Trachea (tissue), 1 donor: ENCODE results near the genes PIP4K2C, CDK4 and MARCHF9.

DNA sequence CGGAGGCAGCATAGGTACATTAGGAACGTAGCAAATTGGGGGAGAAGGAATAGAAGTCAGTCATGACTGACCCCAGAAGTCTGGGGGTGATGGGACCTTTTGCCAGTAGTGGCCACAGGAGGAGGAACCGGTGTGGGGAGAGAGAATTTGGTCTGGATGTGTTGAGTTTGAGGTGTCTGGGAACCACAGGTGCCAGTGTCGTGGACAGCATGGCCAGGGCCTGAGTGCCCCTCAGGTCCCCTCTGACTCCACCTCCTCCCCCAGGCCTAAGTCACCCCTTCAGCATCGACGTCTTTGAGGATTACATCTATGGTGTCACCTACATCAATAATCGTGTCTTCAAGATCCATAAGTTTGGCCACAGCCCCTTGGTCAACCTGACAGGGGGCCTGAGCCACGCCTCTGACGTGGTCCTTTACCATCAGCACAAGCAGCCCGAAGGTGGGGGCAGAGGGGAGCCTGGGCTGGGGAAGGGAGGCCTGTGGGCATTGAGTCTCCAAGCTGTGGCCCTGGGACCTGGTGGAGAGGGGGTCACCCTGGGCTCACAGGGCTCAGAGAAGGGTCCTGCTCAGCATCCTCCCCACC lies 7.1 kb upstream of the NXPH4 start:
- PRO-cap: no peak

- PRO-cap: bidirectional peak, plus-strand start at chr12:57230051, minus-strand start at chr12:57230020
These were observed 379 bp downstream of the SHMT2 start for GRCh38 chr12:57229870-57230310.

DNA sequence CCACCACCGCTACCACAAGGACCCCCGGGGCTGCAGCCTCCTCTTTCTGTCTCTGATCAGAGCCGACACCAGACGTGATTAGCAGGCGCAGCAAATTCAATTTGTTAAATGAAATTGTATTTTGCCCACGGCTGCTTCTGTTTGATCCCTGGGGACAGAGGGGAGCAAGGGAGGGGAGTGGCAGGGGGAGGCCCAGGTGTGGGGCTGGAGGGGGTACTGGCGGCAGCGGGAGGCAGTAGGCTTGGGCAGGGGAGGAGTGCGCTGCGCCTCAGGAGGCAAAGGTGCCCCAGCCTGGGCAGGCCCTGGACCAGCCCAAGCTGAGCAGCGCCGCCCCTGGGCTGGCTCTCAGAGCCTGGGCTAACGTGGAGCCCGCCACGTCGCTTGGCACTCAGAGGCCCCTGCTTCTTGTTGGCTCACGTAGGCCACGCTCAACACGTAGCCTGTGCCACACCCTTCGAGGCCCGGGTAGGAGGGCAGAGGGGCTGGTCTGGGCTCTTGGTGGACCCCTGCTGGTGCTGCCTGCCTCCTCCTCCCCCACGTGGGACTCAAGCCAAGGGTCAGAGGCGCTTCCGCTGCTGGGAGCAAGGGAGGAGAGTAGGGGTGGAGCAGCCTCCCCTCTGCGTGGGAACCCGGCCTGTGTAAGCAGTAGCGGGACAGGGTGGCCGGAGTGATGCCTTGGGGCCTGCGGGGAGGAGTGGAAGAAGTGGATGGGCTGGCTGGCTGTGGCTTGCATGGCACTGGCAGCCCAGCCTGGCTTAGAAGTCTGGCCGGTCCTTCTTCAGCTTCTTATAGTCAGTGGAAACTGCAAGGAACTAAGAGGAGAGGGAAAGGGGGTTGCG lies 1.9 kb downstream of the NDUFA4L2 start:
- PRO-cap: no peak

DNA sequence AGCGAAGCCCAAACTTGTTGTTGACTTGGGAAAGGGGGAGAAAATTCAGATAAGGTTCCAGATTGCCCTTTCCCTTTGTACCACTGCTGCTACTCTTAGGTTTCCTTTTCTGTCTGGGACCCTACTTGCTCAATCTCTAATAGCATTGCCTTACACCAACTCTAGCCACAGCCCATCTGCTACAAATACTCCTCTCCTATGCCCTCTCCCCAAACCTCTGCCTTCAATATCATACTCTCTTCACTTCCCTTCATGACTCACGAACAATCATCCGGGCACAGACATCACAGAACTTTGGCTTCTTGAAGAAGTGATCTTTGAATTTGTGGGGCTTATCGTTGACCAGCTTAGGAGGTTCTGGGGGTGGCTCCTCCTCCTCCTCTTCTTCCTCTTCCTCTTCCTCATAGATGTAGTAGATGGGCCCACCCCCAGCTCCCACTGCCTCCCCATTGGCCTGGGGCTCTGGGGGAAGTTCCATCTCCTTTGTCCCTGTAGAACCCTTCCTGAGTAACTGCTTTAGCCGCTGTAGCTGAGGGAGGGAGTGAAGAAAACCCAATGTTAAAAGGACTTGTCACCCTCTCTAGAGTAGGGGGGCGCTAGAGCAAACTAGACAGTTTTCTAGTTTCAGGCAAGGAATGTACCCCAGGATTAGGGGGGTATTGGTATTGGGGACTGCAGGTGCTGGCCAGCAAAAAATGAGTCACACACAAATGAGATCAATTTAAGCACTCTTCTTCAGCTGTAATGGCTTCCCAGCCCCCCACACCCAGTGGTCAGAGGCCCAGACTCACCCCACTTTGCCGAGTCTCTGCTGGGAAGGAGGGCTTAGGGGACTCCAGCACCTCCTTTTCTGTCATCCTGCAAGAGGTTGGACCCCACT lies 2.0 kb downstream of the STAC3 start:
- PRO-cap: no peak

DNA sequence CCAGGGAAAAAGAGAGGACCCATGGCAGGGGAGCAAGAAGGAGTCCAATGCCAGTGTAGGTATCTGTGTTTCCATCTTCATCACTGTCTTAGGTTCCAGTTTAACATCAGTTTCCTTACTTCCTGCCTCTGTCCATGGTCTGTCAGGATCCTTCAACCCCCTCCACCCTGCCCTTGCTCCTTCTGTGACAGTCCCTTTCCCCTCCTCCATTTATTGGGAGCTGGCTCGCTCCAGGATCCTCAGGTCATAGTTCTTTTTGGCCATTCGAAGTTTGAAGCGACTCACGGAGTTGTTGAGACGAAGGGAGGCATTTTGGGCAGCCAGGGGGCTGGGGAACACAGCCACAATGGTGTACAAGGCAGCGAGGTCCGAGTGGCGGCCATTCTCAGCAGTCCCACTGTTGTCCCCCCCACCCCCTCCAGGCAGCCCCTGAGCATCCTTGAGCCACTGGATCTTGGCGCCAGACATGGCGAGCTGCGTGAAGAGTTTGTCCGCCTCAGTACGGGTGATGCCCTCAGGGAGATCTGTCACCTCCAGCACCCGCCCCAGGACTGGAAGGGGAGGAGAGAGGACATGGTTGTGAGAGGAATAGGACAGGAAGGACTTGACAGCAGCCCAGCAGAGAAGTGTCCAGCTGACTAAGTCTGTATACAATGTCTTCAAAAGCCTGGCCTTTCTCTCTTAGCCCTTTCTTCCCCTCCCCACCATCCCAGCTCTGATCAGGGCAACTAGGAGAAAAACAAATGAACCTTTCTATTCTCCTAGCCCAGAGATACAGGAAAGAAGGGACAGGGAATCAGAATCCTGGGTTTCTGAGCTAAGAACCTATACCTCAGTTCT lies 3.8 kb upstream of the STAC3 start:
- PRO-cap: no peak

- PRO-cap: no peak
These were observed 73.3 kb downstream of the R3HDM2 start for GRCh38 chr12:57357520-57358033.

GRCh38 chr12:57367502-57368154 lies 63.2 kb downstream of the R3HDM2 start:
- PRO-cap: no peak

GRCh38 chr12:57420408-57421133 lies 10.3 kb downstream of the R3HDM2 start:
- PRO-cap: no peak

DNA sequence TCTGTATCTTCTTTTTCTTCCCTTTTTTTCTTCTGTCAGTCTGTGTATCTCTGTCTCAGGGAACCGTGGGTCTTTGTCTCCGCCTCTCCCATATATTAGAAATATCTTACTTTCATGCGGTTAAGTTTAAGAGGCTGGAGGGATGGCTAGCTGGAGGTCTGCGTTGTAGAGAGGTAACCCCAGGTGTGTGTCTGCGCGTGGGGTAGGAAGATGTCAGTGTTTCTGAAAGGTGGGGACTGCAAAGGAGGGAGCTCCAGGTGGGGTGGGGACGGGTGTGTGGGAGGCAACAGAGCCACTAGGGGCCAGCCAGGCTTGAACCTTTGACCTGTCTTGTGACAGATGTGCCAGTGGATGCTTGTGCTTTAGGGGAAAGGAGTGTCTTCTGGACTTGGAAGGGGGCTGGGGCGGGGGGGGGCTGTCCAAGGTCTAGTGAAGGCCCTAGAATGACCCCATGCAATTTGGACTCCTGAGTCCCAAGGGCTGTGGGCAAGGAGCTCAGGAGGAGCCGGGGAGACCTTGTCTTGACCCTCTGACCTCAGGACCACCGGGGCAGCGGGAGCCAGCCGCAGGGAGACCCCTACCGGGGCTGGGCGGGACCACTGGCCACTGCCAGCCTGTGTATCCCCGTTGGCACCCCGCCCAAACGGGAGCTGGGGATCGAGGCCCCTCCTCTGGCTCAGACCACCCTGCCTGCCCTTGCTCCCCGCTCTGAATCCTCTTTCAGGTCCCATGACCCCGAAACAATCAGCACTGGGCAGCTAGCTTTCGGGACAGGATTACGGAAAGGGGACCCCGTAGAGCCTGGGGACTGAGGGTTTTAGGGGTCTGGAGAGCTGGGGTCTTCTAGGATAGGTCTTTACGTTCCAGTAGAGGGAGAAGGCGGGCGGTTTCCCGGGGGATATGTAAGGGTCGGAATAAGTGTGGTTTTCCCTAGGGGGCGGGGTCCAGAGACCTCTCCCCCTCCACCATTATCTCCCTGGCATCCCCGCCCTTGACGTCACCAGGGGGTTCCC lies 1.1 kb downstream of the GLI1 start:
- PRO-cap: no peak

DNA sequence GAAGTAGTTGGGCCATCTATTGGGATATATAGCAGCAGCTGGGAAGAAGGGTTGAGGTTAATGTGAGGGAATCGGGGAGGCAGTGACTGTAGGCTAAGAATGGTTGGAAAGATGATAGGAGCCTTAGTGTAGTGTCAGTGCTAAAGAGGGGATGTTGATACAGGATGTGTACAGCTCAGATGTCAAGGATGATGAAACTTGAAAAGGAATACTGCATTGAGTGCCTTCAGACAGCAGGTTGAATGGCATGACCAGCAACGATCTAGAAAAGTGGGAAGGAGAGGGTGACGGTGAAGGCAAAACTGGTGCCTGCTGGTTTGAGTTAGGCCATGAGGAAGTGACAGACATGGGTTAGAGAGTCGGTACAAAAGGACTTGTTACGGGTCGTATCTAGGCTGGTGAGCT lies 9.4 kb downstream of the MARS1 start:
- PRO-cap: no peak

GRCh38 chr12:57590595-57592071 lies at the start of gene PIP4K2C:
TSS of gene PIP4K2C (plus strand) at chr12:57591192.
- PRO-cap: bidirectional peak, plus-strand start at chr12:57591192, minus-strand start at chr12:57591083; unidirectional peak, minus-strand start at chr12:57591736; unidirectional peak, minus-strand start at chr12:57591762

- PRO-cap: unidirectional peak, minus-strand start at chr12:57610864
These were observed 552 bp upstream of the ARHGEF25 start for GRCh38 chr12:57610748-57611018.

- PRO-cap: no peak
These were observed 1.1 kb downstream of the ARHGEF25 start for GRCh38 chr12:57612235-57612768.

DNA sequence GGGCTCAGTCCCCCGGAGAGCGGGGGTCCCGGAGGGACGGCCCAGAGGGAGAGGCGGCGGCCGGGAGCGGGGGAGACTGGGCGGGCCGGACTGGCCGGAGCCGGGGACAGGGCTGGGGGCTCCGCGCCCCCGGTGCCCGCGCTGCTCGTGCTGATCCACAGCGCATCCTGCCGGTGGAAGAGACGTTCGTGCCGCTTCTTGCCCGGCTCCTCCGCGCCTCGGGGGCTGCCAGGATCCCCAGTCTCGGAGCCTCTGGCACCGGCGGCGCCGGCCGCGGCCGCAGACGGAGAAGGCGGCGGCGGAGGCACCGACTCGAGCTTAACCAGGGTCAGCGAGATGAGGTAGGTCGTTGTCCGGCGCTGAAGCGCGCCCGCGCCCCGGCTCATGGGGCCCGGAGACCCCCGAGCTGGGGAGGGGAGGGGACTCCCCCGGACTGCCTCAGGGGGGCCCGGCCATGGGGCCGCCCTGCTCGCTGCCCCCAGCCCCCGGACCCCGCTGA lies 632 bp downstream of the AGAP2 start:
- PRO-cap: no peak

- PRO-cap: no peak
These were observed 2.3 kb downstream of the TSPAN31 start for GRCh38 chr12:57746929-57747841.

DNA sequence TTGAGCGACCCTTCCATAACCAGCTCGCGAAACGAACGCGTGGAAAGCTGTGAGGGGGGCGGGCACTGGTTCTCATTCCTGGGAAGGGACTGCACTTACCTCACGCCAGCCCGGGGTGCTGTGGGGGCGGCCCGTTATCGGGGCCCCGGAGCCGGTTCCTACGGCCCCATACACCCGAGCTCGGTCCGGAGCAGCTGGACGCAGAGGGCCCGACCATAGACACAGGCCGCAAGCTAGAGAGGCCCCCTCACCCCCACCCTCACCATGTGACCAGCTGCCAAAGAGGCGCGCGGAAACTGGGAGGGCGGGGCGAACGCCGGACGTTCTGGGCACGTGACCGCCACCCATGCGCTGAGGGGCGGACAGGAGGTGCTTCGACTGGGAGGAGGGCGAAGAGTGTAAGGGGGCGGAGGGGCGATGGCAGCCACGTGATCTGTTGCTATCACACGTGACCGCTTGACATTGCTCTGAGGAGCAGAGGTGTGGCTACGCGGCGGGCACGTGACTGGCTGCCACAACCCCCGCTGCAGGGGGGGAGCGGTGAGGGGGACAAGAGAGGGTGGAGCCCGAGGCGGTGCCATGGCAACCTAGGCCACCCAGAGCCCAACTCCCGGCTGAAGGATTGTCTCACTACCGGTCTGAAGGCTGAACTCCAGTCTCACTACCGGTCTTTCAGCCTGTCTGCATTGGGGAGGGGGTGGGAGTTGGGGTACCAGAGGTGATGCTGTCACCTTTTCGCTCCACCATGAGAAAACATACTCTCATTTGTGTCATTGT lies at the start of gene CDK4:
Gene CDK4 (minus strand): TSS at position 235 of the 777 bp plus-strand sequence.
- PRO-cap: bidirectional peak, plus-strand start at position 630 of the sequence, minus-strand start at position 223 of the sequence

GRCh38 chr12:57754091-57755247 lies at the start of gene MARCHF9:
TSS of gene MARCHF9 (plus strand) at chr12:57755103.
- PRO-cap: bidirectional peak, plus-strand start at chr12:57754952, minus-strand start at chr12:57754847

- PRO-cap: bidirectional peak, plus-strand start at chr12:57845614, minus-strand start at chr12:57845625
These were observed 1.4 kb downstream of the CTDSP2 start for GRCh38 chr12:57845029-57845688.

GRCh38 chr12:57890357-57891152 lies 44.0 kb upstream of the CTDSP2 start:
- PRO-cap: no peak

DNA sequence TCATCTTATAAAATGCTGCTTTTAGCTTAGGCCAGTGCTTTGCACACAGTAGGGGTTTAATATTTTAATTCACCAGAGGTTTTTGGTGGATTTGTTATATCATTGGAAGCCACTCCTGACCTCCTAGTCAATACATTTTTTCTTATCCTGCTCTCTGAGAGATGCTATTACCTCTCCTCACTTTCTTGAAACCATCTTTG lies 323.4 kb downstream of the LRIG3 start:
- PRO-cap: no peak